ENCODE measurements around a stretch of chr9.

GRCh38 chr9:134326722-134327640 lies 726 bp downstream of the RXRA start:
- PRO-cap: unidirectional peak, minus-strand start at chr9:134327045
- RAMPAGE, long total RNA, 4 experiments: no peak in any of the 4 experiments

DNA sequence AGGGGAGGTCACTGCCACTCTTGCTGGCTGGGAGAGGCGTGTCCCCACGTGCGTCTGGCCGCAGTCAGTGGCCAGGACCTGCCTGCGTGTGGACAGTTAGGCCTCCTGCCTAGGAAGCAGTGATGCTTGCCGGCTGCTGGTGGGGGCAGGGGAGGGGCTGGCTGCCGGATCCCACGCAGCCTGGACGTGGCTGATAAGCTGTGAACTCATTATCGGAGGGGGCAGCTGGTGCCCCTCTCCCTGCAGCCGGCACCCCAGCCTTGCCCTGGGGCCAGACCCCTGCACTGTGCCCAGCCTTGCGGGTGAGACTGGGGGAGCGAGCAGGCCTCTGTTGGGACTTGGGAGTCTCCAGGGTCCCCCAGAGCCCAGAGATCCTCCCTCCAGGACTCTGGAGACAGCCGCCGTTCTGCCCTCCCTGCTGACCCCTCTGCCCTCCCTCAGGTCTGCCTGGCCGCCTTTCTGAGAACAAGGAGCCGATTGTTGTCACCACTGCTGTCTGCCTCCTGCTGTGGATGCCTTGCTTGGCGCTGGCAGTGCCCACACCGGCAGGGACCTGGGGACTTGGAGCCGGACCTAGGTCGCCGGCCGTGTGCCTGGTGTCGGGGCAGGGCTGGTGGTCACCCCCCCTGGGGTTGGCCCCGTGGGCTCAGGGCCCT lies 12.4 kb downstream of the RXRA start:
- PRO-cap: no peak
- RAMPAGE, long total RNA, 4 experiments: no peak in any of the 4 experiments

- PRO-cap: no peak
- RAMPAGE, long total RNA, 4 experiments: no peak in any of the 4 experiments
Observed at GRCh38 chr9:134373674-134373867, 47.3 kb downstream of the RXRA start.

GRCh38 chr9:134374974-134375681 lies 48.9 kb downstream of the RXRA start:
- PRO-cap: no peak
- RAMPAGE, long total RNA, 4 experiments: no peak in any of the 4 experiments

DNA sequence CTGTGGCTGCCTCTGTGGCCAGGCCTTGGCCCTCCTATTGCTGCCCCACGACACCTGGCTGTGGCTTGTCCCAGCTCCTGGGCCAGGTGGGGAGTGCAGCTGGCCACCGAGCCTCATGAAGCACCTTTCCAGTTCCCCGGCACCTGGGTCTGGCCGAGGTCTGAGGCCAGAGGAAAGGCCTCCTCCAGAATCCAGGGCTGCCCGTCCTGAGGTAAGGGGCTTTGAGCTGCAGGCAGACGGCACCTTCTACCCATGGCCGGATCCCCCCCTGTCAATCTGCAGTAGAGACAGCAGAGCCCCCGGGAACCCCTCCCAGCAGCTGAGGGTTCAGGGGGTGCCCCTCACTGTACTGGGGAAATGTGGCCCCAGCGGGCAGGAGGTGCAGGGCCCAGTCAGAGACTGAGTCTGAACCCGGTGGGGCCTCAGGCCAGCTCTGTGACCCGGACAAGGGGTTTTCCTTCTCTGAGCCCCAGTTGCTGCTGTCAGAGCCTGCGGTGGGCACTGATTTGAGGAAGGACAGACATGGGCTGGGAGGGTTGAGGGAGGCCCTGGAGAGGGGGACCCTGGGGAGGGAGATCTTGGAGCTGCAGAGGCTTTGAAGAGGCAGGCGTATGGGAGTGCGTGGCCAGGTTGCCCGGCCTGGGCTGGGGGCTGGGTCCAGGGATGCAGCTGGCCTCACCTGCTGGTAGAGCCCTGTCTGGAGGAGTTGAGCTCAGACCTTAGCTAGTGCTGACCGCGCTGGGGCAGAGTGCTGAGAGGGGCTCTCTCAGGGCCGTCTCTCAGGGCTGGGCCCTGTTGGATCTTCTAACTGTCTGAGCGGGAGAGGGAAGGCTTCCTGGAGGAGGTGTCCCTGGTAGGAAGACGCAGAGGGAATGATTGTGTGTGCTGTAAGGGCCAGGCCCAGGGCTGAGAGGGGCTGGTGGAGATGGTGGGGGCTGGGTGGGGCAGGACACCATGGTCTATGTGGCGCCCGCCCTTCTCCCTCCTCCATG lies 54.7 kb downstream of the RXRA start:
- PRO-cap: no peak
- RAMPAGE, long total RNA, 4 experiments: no peak in any of the 4 experiments

DNA sequence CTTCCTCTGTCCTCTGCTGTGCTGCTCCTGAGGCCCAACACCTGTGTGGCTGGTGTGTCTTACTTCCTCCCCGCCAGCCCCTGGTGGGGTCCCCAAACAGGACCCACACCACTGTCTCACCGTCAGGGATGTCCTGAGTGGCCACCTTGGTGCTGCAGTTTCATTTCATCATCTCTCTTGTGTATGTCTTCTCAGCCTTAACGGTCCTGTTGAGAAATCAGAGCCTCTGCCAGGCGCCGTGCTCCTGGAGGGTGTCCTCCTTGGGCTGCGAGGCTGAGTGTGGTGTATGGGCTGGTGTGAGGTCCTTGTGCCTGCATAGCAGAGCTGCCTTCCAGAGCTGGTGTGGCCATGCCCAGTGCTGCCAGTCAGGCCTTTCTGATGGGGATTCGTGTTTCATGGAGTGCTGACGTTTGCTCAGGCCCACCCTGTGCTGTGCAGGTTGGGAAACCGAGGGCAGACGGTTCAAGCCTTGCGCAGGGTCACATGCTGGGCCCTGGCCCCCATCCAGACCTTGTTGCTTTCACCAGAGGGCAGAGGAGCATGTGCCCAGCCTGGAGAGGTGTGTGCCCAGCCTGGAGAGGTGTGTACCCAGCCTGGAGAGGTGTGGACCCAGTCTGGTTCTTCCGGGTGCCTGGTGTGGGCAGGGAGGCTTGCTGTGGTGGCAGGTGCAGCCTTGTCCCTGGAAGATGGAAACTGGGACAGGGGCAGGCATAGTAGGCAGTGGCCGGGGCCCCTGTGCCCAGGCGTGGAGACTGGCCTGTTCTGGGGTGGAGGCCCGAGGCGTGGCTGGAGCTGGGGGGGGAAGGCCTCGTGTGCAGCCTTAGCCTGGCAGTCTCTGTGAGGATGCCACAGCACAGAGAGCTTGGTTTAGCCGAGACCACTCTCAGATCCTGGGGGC lies 83.9 kb downstream of the RXRA start:
- PRO-cap: no peak
- RAMPAGE, long total RNA, 4 experiments: no peak in any of the 4 experiments

GRCh38 chr9:134414318-134415286 lies 88.3 kb downstream of the RXRA start:
- PRO-cap: no peak
- RAMPAGE, long total RNA, 4 experiments: no peak in any of the 4 experiments

DNA sequence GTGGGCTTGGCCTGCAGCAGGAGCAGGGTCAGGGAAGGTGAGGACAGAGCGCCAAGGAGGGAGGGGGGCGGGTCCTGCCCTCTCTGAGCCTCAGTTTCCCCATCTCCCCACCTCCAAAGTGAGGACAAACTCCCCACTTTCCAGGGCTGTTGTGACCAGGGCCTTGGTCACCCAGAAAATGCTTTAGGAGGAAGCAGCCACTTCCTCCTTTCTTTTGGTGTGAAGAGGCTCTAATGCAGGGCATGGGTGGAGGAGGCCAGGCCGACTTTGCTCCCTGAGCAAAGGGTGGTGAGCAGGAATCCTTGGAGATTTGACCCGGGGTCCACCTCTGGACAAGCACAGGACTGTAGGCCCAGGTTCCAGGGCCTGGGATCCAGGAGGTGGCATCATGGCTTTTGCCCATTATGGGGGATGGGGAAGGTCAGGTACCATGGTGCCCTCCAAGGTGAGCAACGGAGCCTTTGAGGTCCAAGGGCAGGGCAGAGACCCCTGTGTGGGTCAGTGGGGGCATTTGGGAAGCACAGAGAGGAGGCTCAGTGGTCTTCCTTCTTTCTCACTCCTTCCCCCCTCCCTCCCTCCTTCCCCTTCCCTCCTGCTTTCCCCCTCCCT lies 117.6 kb downstream of the RXRA start:
- PRO-cap: no peak
- RAMPAGE, long total RNA, 4 experiments: no peak in any of the 4 experiments

GRCh38 chr9:134457013-134457339 lies 130.7 kb downstream of the RXRA start:
- PRO-cap: no peak
- RAMPAGE, long total RNA, 4 experiments: no peak in any of the 4 experiments

DNA sequence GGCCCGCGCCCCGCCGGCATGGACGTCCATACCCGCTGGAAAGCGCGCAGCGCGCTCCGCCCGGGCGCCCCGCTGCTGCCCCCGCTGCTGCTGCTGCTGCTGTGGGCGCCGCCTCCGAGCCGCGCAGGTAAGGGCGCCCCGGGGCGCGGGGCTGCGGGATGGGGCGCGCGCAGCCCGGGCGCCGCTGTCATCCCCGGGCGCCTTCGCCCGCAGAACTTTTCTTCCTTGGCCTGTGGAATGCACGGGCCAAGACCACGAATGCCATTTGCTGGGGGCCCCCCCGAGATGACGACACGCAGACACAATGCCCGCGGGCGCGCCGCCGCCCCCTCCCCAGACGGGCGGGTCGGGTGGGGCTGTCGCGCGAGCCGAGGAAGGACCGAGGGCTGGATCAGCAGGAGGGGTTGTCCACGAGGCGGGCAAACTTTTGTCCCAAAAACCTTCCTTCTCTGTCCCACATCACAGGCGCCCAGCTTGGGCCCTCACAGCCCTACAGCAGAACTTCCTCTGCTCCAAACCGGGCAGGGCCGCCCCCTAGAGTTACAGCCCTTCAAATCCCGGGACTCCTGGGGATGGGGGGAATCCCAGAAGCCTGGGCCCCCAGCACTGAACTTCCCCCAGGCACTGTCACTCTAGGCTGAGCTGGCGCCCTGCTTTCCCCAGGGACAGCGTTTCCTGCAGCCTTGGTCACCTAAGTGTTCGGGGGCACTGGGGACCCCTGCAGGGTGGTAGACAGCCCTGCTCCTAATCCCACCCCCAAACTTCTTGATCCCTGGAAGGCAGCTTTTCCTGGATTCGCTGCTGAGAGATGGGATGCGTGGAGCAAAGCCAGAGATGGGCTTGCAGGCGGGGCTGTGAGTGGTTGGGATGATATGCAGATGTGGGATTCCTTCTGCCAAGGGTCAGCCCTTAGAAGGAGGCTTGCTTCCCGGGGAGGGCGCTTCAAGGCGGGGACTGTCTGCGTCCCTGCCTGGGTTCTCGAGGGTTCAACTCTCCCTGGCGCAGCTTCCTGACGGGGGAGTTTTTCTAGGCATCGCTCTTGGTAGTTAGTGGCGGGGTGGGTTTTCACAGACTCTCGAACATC lies 909 bp downstream of the COL5A1 start:
- PRO-cap: bidirectional peak, plus-strand start at position 363 of the sequence, minus-strand start at position 211 of the sequence; unidirectional peak, minus-strand start at position 509 of the sequence
- RAMPAGE, long total RNA, 4 experiments: no peak in any of the 4 experiments

DNA sequence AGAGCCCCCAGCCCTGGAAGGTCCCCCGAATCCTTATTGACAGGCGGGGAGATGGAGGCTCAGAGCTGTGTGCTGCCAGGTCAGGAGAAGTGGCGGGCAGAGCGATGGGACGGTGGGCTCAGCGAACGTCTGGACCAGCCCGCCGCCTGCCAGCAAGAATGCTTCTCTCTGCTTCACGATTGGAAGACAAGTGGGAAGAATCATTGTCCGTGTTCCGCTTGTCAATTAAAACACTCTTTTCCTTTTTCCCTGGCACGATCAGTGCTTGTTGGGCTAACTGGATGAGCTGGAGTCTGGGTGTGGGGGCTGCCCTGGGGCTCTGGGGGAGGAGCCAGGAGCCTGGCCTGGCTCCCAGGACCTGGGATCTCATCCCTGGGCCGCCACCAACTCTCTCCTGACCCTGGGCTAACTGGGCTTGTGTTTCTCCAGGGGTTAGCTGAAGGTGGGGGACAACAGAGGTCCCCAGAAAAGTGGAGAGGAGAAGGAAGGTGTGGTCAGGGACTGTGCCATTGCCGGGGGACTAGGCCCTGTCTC lies 1.7 kb downstream of the COL5A1 start:
- PRO-cap: no peak
- RAMPAGE, long total RNA, 4 experiments: no peak in any of the 4 experiments

DNA sequence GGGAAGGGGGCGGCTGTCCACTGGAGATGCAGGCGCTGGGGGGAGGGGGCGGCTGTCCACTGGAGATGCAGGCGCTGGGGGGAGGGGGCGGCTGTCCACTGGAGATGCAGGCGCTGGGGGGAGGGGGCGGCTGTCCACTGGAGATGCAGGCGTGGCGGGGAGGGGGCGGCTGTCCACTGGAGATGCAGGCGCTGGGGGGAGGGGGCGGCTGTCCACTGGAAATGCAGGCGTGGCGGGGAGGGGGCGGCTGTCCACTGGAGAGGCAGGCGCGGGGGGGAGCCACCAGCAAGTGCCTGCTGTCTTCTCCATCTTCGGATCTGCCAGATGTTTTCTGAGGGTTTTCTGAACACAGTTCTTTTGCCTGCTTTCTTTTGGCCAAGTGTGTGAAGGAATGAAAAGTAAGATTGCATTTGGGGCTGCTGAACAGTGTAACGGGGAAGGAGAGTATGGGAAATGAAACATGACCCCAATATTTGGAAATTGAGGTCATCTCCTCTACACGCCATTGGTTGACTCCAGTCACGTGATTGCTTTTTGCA lies 2.8 kb downstream of the COL5A1 start:
- PRO-cap: no peak
- RAMPAGE, long total RNA, 4 experiments: no peak in any of the 4 experiments

GRCh38 chr9:134648822-134649831 lies 7.5 kb downstream of the COL5A1 start:
- PRO-cap: no peak
- RAMPAGE, long total RNA, 4 experiments: no peak in any of the 4 experiments

- PRO-cap: no peak
- RAMPAGE, long total RNA, 4 experiments: no peak in any of the 4 experiments
Observed at GRCh38 chr9:134709454-134709986, 67.9 kb downstream of the COL5A1 start.

DNA sequence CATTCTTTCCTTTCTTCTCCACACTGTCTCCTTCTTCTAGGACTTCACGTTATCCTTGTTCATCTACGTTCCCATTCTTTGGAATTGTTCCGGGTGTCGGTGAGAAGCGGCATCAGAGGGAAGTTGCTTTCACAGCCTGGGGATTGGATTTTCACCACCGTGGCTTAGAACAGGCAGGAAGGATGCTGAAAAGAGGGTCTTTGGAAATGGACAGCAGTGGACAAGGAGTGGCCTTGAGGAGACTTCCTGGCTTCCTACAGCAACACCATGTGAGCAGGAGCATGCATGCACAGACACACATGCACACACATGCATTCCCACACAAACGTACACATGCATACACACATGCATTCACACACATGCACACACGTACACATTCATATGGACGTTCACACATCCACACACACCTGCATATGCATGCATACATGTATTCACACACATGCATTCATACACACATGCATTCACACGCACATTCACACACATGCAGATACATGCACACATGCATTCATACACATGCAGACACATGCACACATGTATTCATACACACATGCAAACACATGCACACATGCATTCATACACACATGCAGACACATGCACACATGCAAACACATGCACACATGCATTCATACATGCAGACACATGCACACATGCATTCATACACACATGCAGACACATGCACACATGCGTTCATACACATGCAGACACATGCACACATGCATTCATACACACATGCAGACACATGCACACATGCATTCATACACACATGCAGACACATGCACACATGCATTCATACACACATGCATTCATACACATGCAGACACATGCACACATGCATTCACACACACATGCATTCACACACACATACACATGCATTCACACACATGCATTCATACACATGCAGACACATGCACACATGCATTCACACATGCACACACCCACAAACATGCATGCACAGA lies 105.8 kb downstream of the COL5A1 start:
- PRO-cap: no peak
- RAMPAGE, long total RNA, 4 experiments: no peak in any of the 4 experiments

DNA sequence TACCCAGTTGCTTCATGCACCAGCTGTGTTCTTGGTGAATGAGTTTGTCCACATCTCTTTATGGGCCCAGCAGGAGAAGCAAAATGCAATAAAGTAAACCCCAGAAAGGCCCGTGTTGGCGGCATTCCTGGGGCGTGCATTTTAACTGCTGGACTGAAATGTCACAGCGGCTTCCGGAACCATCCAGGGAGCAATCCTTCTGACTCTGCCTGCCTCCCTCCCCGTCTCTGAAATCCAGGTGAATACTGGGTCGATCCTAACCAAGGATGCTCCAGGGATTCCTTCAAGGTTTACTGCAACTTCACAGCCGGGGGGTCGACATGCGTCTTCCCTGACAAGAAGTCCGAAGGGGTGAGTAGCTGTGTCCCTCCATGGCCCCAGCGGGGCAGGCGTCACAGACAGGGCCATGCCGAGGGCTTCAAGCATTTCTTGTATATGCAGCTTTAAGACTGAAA lies 55.0 kb upstream of the FCN2 start:
- PRO-cap: no peak
- RAMPAGE, long total RNA, 4 experiments: no peak in any of the 4 experiments

- PRO-cap: no peak
- RAMPAGE, long total RNA, 4 experiments: no peak in any of the 4 experiments
Observed at GRCh38 chr9:134872369-134872884, 8.2 kb upstream of the FCN2 start.

- PRO-cap: no peak
- RAMPAGE, long total RNA, 4 experiments: no peak in any of the 4 experiments
Observed at GRCh38 chr9:134922337-134922877, 4.7 kb upstream of the FCN1 start.

GRCh38 chr9:134936250-134937122 lies 18.8 kb upstream of the FCN1 start:
- PRO-cap: no peak
- RAMPAGE, long total RNA, 4 experiments: no peak in any of the 4 experiments

DNA sequence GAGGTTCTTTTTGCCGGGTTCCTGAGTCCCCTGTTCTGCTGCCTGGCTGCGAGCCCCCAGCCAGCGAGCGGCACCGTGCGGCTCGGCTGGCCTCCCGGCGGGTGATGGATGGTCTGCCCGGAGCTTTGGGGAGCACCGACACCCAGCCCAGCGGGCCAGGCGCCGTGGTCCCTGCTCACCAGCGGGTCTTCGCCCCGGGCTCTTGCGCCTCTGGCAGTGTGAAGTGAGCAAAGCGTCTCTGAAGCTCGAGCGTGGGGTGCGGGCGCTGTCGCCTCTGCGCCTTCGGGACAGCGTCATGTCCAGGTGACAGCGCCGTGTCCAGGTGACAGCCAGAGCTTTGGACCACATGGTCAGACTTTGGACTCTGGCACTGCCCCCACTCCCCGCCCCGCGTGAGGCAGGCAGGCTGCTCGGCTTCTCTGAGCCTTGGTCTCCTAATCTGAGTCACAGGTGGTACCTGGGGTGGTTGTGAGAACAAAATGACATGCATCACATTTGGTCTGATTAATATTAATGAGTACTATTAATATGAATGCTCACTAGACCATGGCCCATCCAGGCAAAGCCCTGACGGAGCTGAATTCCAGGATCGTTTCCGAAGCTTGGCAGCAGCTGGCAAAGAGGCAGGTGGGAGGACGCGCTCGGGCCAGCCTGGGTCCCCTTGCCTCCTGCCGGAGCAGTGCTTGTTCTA lies 156.8 kb downstream of the OLFM1 start:
- PRO-cap: no peak
- RAMPAGE, long total RNA, 4 experiments: no peak in any of the 4 experiments